SK-MEL-5 (cell line): Measurements from ENCODE around the genes TRABD, HDAC10, KLHDC7B and ARSA.

DNA sequence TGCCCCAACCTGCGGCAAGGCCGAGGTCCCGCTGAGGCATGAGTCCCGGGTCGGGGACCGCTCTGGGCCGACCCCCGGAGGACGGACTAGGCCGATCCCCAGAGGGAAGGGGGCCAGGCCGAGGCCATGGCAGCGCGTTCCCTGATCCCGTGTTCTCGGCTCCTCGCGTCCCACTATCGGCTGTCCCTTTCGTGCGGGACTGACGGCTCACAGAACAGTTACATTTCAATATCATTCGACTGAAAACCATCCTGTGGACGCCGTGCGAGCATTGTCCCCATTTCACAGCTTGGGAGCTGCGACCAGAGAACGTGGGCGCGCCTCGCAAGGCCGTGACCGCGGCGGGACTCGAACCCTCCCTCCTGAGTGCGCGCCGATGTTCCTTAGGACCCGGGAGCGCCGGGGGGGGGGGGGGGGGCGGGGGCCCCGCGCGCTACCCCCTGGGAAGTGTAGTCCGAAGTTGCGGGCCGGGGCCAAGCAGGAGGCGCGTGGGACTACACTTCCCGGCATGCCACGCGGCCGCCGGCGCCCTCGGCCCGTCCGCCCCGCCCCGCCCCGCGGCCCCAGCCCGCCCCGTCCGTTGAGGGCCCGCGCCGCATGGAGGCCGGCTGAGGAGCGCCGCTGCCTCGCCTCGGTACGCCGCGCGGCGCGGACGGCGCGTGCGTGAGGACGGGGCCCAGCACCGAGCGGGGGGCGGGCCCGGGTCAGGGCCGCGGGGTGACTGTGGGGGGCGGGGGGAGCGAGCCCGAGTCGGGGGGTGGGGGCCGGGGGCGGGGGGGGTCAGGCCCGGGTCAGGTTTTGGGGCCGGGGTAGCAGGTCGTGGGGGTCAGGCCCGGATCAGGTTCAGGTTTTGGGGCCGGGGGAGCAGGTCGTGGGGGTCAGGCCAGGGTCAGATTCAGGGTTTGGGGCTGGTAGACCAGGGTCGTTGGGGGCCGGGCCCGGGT is at the start of gene TRABD:
TRABD (plus strand) TSS at position 571 of the 944 bp plus-strand sequence.
RAMPAGE:
- cytosol, long total RNA, result start-site peak on the plus strand centred at position 576 of the sequence, 10 bp wide, 99 and 88 reads in 2 replicates
- long total RNA, result start-site peak on the plus strand centred at position 570 of the sequence, 21 bp wide, 131 and 65 reads in 2 replicates
- nucleus, long total RNA, result no peak

RAMPAGE:
- cytosol, long total RNA, result no peak
- long total RNA, result no peak
- nucleus, long total RNA, result no peak
Measured at GRCh38 chr22:50189643-50190058, 3.9 kb downstream of the TRABD start.

DNA sequence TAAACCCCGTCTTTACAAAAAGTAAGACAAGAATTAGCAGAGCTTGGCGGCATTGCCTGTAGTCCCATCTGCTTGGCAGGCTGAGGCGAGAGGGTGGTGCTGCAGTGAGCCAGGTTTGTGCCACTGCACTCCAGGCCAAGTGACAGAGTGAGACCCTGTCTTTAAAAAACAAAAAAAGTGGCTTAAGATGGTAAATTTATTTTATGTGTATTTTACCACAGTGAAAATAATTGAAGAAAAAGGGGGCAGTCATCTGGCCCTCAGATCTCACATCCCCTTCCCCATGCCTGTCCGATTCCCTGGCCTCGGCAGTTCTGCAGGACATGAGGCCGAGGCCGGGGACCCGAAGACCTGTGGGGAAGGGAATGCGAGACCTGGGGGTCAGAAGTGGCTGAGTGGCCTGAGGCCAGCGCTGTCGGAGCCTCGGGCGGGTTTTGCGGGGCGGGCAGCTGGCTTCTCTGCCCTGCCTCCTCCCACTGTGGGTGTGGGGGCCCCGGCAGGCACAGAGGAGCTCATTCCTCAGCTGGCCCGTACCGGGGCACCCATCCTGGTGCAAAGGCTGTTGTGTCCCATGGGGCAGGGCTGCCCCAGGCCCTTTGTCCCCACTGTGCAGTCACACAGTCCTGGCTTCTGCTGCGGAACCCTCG is 4.7 kb downstream of the SELENOO start:
RAMPAGE:
- cytosol, long total RNA, result no peak
- long total RNA, result no peak
- nucleus, long total RNA, result no peak

DNA sequence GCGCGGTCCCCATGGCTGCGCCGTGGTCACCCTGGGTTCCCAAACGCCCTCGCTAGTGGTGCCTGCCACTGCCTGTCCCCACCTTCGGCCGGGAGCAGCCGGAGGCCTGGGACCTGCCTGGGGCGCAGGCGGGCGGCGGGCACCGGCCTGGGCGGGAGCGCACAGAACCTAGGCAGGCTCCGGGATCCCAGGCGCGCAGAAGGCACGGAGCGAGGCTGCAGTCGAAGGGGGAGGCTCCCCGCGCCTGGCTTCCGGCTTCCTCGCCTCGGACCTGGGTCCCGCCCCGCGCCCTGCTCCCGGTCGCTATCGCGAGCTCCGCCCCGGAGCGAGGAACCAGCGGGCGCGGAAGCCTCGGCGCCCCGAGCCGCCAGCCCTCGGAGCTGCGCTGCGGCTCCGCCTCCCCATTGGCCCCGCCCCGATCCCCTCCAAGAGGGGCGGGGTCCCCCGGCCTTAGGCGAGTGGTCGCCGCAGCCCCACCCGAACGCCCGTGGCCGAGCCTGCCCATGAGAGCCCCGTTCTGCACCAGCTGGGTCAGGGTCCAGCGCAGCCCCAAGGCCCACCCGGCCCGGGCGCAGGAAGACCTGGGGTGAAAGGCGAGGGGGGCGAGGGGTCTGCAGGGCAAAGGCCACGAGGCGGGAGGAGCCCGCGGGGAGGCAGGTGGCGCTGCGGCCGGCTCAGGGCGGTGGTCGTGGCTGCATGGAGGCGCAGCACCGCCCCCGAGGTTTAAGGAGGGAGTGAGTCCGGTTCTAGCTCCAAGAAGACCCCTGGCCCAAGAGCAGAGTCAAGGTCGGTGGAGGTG is at the start of gene HDAC10:
HDAC10 (minus strand) TSS at position 246 of the 799 bp plus-strand sequence.
RAMPAGE:
- cytosol, long total RNA, result no peak
- long total RNA, result no peak
- nucleus, long total RNA, result no peak

DNA sequence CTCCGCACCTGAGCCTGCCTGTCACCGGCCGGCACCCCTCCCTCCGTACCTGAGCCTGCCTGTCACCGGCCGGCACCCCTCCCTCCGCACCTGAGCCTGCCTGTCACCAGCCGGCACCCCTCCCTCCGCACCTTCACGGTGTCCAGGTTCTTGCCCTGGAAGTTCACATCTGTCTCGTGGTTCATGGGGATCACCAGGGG is 15.4 kb upstream of the MAPK11 start:
RAMPAGE:
- cytosol, long total RNA, result no peak
- long total RNA, result no peak
- nucleus, long total RNA, result no peak

DNA sequence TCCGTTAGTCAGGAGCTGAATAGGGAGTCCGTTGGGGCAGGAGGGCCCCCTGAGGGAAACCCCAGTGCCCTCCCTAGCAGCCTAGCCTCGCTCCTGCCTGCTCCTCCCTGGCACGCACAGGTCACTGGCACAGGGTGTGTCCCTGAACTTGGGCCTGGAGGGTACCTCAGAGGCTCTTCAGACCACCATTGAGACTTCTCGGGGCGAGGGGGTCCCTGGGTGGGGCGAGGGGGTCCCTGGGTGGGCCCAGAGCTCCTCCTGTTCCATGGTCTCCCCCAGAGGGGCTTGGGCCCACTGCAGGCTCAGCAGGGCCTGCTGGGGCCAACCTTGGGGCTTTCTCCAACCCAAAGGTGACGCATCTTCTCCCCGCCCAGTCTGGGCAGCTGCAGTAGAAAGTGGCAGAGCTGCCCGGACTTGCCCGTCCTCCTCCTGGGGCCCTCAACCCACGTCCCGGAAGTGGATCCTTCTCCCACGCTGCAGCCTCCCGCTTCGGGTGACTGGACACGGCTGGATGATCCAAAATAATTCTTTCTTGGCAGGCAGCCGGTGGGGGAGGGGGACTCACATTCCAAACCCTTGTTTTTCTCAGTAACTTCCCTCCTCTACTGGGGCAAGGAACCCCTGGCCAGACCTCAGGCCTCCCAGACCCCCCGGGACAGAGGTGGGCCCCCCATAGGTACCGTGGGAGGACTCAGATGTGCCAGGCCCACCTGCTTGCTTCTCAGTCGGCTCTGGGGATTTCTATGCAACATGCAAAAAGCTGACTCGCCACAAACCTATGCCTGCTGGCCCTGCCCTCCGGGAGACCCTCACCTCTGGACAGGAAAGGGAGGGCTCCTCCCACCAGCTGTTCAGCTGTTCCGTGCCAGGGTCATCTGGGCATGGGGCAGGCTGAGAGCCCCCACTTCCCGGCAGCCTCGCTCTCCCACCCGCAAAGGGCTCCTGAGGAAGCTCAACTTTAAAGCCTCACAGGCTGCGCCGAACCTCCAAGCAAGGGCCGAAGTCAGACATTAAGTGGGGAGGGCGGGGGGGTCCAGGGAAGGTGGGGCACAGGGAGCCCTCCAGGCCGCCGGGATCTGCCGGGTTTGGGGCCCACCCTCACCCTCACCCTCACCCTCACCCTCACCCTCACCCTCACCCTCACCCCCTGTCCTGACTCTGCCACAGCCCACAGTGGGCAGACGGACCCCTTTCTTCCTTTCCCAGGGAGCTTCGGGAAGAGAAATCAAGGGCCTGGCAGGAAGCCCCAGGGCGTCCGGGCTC is 1.4 kb downstream of the PLXNB2 start:
RAMPAGE:
- cytosol, long total RNA, result no peak
- long total RNA, result no peak
- nucleus, long total RNA, result no peak

DNA sequence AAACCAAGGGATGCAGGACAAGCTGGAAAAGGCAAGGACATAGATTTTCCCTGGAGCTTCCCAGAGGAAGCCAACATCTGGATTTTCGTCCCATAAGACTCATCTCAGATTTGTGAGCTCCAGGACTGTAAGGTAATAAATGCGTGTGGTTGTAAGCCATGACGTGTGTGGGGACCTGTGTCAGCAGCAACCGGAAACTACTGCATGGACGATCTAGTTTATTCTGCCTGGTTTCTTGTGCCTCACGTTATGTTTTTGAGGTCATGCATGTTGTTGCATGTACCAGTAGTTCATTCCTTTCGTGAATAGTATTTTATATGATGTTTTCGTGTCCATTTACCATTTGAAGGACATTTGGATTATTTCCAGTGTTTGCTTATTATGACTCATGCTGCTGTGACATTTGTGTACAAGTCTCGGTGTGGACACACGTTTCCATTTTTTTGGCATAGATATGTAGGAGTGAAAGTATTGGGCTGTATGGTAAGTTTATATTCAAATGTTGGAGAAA is 4.1 kb upstream of the DENND6B start:
RAMPAGE:
- cytosol, long total RNA, result no peak
- long total RNA, result no peak
- nucleus, long total RNA, result no peak

DNA sequence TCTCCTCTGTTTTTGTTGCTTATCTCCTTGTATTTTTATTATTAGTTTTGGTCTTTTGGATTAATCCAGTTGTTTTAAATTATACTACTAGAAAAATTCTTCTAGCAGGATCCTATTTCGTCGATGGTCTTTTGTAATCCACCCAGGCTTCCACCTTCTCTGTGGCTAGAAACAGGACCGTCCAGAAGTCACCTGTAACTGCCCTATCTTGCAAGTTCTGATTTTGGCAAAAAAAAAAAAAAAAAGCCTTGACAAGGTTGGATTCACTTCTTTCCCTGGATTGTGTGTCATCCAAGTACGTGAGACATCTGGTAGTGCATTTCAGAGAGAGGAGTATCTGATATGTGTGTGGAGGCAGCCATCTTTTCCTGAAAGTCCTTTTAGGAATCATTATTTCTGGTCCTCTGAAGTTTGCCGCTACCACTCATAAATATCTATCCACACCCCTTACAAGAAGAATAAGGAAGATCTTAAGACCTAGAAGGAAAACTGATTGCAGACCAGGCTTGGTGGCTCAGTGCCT is 48.7 kb downstream of the PPP6R2 start:
RAMPAGE:
- cytosol, long total RNA, result no peak
- long total RNA, result no peak
- nucleus, long total RNA, result no peak

DNA sequence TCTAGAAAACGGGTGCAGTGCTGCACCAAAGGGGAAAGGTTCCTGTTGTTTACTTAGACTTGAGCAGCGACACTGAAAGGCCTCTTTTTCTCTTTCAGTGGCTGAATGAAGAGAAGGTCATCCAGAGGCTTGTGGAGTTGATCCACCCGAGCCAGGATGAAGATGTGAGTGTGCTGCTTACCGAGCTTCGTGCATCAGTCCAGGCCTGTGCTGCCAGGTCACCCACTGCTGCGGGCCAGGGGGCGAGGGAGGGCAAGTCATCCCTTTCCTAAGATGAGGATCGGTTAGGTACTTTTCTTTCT is 58.9 kb downstream of the SBF1 start:
RAMPAGE:
- cytosol, long total RNA, result no peak
- long total RNA, result no peak
- nucleus, long total RNA, result no peak

DNA sequence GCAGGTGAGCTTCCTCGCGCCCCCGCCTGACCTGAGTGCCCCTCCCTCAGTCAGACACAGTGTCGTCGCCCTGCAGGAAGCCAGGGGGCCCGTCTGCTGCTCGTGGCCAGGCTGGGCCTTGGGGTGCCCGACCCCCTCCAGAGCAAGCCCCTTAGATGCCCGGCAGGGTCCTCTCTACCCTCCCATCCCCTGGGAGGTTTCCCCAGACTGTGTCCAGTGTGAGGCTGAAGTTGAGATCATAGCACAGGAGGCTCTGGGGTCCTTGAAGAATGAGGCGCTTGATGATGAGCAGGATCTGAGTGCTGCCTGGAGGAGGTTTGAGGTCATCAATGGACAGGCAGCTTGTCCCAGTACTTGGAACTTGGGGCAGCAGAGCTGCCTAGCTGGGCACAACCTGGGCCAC is 31.5 kb downstream of the SBF1 start:
RAMPAGE:
- cytosol, long total RNA, result no peak
- long total RNA, result no peak
- nucleus, long total RNA, result no peak

DNA sequence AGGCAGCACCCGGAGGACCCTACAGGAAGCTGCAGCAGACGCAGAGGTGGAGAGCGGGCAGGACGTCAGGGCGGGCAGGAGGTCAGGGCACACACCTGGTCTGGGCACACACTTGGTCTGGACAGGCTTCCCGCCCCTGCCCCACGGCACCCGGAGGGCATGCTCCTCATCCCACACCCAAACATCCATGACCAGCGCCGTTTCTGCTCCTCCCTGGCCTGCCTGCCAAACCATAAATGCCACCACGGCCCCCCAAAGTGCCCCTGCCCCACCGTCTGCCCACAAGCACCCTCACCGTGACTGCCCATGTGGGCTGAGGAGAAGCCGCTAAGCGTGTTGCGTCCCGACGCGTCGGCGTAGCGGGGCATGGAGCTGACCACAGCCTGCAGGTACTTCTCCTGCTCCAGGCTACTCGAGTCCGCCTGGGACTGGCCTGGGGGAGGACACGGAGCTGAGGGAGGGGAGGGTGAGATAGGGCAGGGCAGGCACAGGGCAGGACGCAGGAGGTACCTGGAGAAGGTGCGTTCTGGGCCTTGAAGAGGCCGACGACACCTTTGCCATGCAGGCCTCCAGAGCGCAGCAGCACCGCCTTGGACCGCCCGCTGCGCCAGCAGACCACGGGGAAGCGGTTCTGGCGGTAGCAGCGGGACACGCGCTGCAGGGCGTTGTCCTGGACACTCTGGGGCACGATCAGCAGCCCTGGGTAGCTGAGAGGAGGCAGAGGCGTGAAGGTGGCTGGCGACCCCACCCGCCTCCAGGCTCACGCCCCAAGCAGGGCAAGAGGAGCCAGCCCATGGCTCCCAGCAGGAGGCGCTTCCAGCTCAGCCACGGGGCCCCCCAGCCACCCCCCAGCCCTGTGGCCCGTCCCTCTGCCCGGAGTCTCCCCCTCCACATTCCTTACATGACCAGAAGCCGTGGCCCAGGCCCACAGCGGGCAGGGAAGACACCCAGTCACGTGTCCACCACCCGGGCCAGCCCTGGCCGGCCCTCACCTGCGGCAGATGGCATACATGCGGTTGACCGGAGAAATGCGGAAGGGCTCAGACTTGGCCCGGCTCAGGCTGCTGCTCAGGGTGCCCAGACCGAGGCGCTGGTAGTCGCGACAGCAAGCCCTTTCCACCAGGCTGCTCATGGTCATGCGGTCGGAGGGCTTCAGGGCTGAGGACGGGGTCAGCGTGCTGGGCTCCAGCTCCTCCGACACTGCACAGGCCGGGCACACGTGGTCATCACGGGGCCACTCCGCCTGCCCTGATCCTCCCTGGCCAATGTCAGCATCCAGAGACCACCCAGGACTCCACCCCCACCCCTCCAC is 15.4 kb downstream of the SBF1 start:
RAMPAGE:
- cytosol, long total RNA, result no peak
- long total RNA, result no peak
- nucleus, long total RNA, result no peak

RAMPAGE:
- cytosol, long total RNA, result no peak
- long total RNA, result no peak
- nucleus, long total RNA, result no peak
Measured at GRCh38 chr22:50498248-50499007, 9.1 kb downstream of the LMF2 start.

DNA sequence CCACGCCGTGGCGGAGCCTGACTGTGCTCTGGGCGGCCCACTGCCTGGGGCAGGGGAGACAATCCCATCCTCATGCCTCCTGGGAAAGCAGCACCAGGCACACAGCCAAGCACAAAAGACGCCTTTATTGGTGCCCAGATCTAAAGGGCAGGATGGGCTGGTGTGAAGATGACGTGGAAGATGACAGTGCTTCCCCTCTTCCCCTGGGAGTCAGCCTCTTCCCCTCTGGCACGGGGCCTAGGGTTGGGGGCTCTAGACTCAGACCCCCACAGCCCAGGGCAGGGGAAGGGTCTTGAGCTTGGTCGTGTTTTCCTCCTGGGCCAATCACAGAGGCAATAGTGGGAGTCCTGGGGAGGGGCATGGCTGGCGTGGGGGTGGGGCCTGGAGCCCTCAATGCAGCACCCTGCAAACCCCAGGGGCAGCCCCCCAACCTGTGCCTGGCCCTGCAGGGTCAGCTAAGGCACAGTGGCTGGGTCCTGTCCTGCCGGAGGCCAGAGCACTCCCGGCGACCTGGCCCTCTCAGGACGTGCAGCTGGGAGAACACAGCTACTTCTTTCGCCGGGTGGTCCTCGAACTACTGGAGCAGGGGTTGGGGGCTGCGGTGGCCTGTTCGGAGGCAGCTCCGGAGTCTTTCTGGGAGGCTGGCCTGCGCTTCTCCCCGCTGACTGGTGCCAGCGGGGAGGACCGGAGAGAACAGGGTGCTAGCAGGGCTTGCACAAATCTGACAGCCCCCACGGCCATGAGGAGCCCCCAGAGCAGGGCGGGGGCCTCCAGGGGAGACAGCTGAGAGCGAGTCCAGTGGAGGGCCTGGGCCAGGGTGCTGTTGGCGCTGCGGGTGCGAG is 4.4 kb downstream of the LMF2 start:
RAMPAGE:
- cytosol, long total RNA, result no peak
- long total RNA, result no peak
- nucleus, long total RNA, result no peak

DNA sequence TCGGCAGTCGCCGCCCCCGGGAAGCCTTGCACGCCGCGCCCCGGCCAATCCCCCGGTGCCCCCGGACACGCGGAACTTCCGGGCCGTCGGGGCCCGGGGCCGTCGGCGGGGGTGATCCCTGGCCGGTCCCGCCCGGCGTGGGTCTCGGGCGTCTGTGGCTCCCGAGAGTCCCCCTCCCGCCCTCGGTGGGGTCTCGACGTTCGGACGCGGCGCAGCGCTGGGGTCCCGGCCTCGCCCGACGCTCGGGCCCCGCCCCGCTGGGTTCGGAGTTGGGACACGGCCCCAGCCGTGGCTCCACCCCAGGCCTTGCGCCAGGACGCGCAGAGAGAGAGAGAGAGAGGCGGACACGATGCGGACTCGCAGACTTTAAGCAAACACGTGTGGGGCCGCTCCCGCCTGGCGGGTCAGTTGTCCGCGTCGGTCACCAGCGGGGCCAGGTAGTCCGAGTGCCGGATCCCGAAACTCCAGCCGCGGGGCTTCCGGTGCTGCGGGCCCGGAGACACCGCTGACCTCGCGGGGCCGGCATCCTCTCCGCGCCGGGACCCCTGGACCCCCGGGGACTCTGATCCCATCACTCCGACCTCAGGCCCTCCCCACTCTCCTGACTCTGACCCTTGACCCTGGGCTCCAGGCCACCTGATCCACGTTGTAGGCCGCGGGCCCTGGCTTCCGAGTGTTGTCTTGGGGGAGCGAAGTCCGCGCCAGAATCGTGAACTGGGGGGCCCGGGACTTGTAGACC is 433 bp upstream of the TYMP start:
RAMPAGE:
- cytosol, long total RNA, result no peak
- long total RNA, result no peak
- nucleus, long total RNA, result no peak

GRCh38 chr22:50545553-50546139 is at the start of gene KLHDC7B:
KLHDC7B (plus strand) TSS chr22:50545899.
RAMPAGE:
- cytosol, long total RNA, result no peak
- long total RNA, result no peak
- nucleus, long total RNA, result no peak

DNA sequence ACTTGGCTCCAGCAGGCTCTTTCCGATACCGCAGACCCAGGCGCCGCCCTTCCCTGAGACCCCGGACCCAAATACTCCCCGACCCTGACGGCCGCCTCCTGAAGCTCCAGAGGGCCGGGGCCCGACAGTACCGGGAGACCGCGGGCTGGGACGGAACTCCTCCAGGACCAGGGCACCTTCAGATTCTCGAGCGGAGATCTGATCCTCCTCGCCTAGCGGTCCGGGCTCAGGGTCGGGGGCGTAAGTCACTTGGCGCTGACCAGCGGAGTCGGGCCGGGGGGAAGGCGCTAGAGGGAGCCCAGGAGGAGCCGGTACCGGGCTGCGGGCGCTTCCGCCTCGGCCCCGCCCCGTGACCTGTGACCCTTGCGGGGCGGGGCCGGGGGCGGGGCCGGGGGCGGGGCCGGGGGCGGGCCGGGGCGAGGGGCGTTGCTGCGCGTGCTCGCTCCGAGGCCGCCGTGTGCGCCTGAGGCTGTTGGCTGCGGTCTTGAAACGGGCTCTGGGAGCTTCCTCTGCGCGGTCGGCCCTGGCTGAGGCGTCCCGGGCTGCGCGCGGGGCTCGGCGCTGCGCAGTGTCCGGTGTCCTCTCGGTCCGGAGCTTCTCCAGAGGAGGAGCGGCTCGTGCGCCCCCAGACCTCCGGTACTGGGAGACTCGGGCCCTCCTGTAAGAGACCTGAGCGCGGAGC is at the start of gene ARSA:
ARSA (minus strand) TSS at position 338 of the 682 bp plus-strand sequence.
RAMPAGE:
- cytosol, long total RNA, result no peak
- long total RNA, result no peak
- nucleus, long total RNA, result start-site peak on the minus strand centred at position 308 of the sequence, 44 bp wide, 44 and 29 reads in 2 replicates